HL-60 (cell line): ENCODE measurements around a stretch of chr9.

GRCh38 chr9:105693895-105694289 lies 449 bp upstream of the TMEM38B start:
- RRBS = no CpG with 5 or more reads among the region's 8 CpGs

- RRBS = no CpG with 5 or more reads among the region's 4 CpGs
These were observed 23.6 kb downstream of the ZNF462 start for GRCh38 chr9:106886474-106887102.

DNA sequence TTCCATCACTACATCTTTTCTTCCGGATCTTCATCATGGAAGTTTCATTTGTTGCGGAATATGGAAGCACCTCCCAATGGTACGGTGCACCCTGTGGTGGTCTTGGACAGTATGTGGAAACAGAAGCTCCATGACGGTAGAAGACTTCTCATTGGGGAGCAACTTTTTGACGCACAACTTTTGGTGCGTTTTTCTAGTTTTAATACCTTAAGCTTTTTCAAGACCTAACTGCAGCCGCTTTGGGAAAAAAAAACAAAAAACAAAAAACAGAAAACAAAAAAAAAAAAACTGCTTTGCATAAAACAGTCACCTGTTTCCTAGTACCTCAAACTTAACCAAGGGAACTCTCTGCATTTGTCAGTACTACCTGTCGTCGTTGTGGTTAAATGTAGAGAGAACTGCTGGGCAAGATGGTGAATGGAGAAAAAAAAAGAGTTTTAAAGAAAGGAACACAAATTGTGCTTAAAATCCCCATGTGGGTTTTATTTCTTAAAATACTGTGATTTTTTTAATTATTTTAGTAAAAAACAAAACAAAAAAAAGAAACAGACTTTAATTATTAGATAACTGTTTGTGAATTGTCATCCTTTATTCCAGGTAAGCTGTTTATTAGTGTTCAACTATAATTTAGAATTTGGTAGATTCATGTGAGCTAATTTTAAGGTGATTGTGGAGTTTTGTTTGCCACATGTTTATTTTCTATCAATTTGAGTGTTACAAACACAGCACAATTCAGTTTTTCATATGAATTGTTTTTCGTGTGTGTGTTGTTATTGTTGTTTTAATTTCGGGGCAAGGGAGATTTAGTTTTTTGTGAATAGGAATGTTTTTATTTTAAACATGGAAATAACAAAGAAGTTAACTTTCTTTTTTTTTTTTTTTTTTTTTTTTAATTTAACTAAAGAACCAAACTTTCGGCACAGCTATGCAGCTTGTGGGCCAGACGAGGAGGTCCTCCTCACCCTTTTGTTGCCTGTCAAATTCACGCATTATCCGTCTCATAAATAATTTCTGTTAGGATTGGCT lies 148.6 kb downstream of the ZNF462 start:
- RRBS = no CpG with 5 or more reads among the region's 15 CpGs

DNA sequence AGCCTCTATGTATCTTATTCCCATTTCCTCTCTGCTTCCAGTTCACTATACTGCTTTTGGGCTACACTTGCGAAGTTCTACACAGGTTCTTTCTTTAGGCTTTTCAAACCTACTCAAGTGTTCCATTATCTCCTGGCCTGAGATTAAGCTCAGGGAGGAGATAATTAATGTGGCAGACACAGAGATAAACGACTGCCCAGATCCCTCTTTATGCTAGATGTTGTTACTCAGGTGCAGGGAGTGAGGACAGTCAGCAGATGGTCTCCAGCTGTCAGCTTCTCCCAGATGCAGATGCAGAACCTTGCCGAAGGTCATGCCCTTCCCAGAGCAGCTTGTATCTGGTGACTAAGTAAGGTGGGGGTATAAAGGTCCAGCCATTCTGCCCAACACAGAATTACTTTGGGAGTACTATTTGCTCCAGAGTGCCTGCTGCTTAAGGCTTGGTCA lies 166.2 kb downstream of the ZNF462 start:
- RRBS = no CpG with 5 or more reads among the region's 3 CpGs

DNA sequence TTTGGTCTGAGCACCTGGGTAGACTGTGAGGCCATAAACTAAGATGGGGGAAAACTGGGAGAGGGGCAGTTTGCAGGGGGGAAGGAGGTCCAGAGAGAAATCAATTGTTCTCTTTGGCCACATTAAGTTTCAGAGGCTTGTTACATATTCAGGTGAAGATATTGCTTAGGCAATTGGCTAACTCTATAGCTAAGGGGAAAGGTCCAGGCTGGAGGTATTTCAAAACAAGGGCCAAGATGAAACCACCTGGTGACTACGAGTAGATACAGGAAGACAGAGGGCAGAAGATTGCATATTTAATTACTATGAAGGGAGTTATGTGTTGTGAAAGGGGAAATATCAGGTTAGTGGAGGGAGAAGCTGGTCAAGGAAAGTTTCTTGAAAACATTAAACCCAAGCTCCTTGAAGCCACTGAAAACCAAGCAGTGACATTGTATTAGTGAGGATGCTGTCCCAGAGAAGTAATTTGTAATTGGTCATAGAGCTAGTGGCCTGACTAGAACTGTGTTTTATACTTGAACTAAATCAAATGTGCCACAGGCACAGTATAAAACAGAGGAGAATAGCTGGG lies 1.9 kb upstream of the RAD23B start:
- RRBS = no CpG with 5 or more reads among the region's 1 CpG

DNA sequence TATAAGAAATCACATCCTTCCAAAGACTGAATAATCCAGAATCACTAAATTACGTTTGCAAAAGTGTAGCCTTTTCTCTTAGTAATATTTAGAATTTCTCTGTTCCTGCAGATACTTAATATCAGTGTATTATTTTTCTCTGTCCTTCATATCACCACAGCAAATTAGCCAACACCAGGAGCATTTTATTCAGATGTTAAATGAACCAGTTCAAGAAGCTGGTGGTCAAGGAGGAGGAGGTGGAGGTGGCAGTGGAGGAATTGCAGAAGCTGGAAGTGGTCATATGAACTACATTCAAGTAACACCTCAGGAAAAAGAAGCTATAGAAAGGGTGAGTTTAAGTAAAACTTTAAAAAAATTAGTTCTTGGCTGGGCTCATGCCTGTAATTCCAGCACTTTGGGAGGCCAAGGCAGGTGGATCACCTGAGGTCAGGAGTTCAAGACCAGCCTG lies 41.6 kb downstream of the RAD23B start:
- RRBS = no CpG with 5 or more reads among the region's 1 CpG

DNA sequence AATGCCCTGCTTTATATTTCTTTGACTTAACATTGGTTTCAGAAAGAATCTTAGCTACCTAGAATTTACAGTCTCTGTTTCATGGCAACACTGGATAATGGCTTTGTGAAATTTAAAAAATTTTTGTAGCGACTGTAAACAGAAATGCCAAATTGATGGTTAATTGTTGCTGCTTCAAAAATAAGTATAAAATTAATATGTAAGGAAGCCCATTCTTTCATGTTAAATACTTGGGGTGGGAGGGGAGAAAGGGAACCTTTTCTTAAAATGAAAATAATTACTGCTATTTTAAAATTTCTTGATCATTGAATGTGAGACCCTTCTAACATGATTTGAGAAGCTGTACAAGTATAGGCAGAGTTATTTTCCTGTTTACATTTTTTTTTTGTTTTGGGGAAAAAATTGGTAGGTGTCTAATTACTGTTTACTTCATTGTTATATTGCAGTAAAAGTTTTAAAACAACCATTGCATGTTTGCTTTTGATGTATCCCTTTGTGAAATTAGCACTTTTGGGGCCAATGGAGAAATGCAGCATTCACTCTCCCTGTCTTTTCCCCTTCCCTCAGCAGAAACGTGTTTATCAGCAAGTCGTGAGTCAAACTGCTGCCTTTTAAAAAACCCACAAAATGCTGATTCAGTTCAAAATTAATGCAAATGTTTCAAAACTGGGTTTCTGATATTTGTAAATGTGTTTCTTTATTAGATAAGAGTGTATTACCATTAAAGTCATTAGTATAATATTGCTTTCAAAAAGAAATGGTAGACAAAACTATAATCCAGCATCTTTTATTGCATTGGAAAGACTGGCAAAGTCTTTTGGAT lies 47.1 kb downstream of the RAD23B start:
- RRBS = no CpG with 5 or more reads among the region's 3 CpGs

DNA sequence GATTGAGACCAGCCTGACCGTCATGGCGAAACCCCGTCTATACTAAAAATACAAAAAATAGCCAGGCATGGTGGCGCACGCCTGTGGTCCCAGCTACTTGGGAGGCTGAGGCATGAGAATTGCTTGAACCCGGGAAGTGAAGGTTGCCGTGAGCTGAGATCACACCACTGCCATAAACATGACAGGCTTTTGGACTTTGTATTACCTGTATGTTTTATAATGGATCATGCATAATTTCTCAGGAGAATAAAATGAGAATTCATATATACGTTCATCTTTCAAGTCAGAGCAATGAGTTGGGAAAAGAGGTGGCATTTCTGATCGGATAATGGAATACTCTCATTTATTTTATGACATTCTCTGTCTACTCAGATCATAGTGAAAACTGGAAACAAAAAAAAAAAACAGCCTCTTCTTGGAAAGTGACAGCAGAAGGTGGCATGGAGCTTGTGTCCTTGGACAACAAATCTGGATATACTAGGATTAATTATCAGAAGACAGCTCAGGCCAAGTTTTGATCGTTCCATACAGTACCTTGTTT lies 48.3 kb downstream of the RAD23B start:
- RRBS = no CpG with 5 or more reads among the region's 10 CpGs

DNA sequence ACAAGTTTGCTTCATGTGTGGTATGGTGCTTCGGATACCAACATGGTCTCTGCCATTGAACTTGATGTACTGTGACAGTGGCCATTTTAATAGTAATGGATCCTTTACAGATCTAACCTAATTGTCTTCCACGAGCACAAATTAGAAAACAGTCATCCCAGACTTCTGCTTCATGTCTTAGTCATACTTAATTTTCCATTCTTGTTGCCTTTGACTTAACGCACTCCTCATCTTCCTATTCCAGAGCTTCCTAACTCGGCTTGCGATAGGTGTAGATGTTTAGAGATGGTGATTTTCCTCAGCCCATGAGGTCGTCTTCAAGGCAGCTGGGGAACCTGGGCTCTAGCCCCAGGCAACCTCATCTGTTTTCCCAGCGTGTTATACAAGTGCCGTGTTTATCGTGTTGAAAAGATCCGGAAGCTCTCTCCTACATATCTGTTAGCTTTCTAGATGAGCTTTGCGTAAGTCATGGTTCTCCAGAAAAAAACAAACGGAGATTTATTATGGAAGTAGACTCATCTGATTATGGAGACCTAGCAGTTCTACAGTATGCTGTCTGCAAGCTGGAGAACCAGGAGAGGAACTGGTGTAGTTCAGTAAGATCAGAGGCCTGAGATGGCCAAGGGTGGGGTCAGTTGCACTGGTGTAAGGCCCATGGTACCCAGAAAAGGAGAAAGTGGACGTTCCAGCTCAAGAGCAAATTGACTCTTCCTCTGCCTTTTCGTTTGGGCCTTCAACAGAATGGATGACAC lies 50.7 kb downstream of the RAD23B start:
- RRBS = no CpG with 5 or more reads among the region's 14 CpGs

GRCh38 chr9:107363543-107364242 lies 80.6 kb downstream of the RAD23B start:
- RRBS = no CpG with 5 or more reads among the region's 10 CpGs

DNA sequence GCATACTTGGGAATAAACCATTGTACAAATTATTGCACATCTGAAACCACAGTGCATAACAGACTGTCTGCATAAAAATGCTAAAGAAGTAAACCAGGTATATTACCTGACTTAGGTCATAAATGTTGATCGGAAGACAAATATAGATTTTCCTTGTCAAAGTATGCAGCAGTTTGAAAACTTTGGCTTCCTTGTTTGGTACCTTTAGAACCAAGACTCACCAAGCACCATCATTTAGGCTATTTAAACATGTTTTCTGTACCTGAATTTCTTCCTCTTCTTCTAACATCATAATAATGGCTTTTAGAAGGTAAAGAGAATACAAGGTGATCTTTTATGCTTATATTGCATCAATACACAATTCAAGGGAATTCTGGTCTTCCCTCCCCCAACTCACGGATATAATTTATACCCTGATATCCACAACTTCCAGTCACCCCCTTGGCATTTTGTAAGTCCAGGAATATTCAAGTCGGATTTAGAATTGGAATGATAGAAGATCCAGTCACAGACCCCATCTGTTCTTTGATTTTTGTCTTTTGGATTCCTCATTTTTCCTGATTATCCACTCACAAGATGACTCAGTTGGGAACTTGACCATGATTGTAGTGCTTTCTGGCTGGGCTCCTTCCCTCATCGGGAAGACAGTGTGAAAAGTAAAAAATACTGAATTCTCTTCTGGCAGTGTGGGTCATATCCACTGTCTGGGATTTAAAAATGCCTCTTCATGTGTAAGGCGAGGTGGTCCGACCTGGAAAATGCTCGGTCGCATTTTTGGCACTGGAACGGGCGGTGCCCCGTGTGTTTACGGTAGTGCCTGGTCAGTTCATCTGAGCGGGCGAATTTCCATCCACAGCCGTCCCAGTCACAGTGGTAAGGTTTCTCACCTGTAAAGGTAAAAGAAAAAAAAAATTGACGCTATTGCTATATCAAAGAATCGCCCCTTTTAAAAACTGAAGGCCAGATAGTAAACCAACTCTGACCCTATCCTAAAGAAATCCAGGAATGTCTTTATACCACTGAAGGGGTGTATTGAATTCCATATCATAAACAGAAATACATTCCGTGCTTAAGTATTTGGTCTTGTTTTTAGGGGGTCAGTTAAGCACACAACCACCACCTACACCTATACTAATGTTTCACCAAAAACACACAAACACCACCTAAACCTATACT lies 4.1 kb downstream of the KLF4 start:
- RRBS = no CpG with 5 or more reads among the region's 18 CpGs

DNA sequence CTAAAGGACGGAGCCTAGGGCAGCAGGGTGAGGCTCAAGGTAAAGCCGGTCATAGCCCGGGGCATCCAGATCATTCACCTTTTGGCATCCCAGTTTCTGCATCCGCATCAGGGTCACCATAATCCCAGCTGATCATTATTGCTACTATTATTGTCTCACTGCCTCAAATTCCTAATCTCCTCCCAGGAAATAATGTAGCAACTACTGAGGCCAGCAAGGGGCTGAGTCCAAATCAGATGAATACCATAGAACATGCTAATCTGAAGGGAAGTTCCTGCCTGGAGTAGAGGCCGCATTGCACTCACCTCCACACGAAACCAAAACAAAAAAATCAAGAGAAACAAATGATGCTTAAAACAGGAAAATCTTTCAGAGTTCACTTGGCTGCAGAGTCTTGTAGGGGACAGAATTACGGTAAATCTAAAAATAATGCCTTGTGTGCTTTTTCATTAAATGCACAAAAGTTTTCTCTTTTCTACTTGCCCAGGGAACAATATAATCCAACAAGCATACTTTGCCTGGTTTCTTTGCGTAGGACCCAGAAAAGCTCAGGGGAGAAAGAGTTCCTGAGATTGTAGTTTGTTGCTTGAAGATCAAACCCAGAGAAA lies 87.6 kb upstream of the KLF4 start:
- RRBS = no CpG with 5 or more reads among the region's 8 CpGs

- RRBS = no CpG with 5 or more reads among the region's 6 CpGs
These were observed 103.4 kb upstream of the KLF4 start for GRCh38 chr9:107592963-107593436.

DNA sequence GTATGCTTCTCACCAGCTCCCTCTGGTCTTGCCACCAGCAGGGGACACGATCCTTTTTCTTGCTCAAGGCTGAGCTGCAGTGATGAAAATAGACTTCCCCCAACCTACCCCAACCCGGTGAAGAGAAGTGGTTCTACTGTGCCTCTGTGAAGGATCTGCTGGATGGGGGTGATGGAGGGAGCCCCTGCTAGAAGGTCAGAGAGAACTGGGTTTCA lies 185.3 kb upstream of the KLF4 start:
- RRBS = no CpG with 5 or more reads among the region's 2 CpGs

DNA sequence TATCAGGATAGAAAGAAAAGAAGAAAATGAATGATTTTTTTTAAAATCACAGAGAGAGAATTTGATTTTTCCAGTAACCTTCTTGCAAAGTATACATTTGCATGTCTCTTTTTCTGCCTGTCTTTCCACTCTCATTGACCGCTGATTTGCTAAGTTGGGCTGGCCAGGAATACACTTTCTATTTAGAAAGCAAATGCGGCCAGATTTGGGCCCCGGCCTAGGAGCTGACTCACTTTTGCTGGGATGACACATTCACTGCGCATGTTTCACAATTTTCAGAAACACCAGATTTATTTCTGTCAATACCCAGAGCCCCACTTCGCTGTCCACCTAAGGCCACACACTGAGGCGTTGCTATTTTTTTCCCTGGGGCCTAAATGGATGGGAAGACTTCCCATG lies 261.1 kb upstream of the KLF4 start:
- RRBS = no CpG with 5 or more reads among the region's 6 CpGs

GRCh38 chr9:108142498-108143235 lies 653.1 kb upstream of the KLF4 start:
- RRBS = no CpG with 5 or more reads among the region's 10 CpGs

GRCh38 chr9:108551595-108551970 lies 304.2 kb downstream of the ACTL7B start:
- RRBS = no CpG with 5 or more reads among the region's 7 CpGs

GRCh38 chr9:108552741-108553147 lies 303.0 kb downstream of the ACTL7B start:
- RRBS = no CpG with 5 or more reads among the region's 6 CpGs

GRCh38 chr9:108780878-108781534 lies 74.8 kb downstream of the ACTL7B start:
- RRBS = no CpG with 5 or more reads among the region's 10 CpGs

GRCh38 chr9:108870834-108871431 lies 8.9 kb downstream of the ACTL7A start:
- RRBS = no CpG with 5 or more reads among the region's 6 CpGs